M059J (cell line): ENCODE measurements around a stretch of chr13.

- RAMPAGE, long total RNA = no peak
Measured at GRCh38 chr13:29676962-29677231, 81.4 kb upstream of the SLC7A1 start.

DNA sequence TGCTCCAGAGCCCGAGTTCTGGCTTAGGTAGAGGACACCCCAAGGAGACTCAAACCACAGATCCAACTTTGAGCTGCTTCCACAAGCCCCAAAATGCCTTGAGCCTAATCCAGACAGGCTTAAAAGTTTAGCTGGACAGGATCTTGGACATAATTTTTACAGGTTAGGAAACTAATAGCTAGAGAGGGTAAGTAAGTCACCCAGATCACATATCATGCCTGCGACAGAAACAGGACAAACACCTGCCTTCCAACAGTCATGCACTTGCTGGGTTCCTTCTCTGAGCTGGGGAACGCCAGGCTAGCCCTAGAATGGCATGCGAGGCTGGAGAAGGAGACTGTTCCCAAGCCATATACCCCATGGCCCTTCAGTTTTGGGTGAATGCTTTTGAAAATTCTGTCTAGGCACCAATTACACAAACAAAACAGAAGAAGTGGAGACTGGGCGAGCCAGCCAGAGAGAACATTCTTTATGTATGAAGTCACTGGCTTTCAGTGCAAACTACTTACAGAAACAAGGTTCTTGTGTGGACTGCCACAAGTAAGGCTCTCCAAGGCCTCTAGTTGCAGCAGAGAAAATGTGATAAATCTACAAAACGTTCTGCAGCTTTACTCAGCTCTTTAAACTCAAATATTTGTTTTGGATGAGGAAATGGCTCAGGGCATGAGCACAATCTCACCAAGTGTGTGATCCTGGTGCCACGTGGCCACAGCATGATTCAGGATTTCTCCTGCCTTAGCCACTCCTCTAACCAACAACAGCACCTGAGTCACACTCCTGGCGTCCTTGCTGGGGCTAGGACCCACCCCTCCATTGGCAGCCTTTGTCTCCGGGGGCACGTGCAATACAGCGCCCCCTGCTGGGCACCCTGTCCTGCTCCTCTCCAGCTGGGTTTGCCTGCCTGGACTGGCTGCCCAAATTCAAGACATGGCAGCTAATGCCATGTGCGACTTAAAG is 73.4 kb upstream of the UBL3 start:
- RAMPAGE, long total RNA = no peak

DNA sequence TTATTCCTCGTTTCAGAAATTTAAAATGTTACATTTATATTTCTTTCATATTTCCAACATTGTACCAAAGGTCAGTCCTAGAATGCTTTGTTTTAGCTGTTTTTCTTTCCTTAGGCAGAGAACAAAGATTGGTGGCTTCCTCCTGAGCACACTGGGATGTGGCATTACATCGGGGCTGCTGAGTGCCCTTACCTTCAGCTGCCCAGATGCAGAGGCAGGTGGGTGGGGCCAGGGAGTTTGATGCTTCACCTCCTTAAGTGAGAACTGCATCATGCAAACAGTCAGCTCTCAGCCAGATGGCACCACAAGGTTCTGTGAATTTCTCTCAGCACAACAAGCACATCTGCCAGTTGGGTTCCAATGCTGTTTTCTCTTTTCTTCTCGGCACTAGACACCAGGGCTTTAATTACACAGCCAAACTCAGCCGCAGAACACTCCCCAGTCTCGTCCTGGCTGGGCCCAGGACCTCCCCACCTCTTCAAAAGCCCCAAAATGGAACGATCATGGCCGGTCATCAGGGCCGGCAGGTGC is 87.4 kb upstream of the UBL3 start:
- RAMPAGE, long total RNA = no peak

DNA sequence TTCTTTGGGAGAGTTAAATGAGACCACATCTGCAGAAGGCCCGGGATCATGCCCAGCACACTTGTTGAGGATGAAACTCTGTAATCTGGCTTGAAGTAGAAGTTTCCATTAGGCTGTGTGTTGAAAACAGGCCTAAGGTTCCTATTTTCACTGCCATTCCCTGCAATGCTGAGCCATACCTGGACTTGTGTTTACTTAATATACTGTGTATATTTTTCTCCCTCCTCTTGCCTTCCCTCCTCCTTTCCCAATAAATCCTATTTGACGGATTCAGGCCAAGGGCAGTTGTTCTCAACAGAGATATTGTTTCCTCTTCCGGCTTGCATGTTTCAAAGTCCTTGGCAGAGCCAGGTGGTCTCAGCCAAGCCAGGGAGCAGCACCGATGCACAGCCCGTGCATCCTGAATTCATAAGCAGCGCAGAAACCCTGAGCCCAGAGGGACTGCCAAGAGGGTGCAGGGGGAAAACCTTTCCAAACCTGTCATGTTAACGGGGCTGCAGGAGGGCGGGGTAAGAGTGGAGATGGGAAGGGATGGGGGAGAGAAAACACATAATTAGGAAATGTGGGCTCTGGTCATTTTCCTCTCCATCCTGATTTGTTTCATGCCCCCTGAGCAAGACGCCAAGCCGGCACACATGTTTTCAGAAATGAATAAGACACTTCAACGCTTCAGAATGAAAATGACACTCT is 149.1 kb upstream of the UBL3 start:
- RAMPAGE, long total RNA = no peak

DNA sequence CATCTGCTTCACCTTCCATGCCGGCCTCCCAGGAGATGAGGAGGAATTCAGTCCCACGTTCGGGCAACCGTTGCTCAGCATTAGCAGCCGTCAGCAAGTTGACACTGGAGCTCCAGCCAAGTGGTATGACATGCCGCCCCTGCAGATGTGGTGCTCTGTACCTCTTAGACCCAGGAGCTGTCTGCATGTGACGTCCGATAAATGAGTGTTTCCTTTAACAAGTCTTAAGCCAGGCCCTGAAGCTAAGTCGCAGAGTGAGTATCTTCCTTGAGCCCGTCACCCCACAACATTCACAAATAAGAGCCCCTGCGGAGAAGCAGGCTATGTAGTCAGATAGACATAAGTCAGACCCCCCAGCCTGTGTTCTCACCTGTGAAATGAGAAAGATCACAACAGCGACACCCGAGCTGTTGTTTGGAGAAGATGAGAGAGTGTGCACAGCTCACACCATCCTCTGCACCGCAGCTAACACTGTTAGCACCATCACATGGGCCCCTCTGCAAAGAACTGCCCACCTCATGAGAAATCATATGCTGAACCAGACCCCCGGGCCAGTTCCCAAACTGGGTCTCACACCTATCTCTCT is 150.2 kb downstream of the KATNAL1 start:
- RAMPAGE, long total RNA = no peak

DNA sequence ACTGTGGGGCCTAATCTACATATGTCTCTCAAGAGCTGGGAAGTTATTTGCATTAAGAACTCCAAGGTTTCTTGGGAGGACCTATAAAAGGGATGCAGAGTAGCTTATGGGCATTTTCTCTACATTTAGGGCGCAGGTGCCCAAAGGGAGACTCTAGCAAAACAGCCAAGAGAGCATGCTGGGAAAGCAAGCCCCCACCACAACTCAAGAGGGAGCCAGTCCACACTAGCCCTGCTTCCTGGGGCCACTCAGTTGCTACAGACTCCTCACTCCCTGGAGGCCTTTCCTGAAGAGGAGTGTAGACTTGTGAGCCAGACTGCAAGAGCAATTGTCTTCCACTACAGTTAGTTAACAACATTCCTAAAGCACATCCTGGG is 125.2 kb downstream of the KATNAL1 start:
- RAMPAGE, long total RNA = no peak

- RAMPAGE, long total RNA = no peak
Measured at GRCh38 chr13:30373658-30374193, 48.6 kb upstream of the UBE2L5 start.

- RAMPAGE, long total RNA = no peak
Measured at GRCh38 chr13:30395447-30395956, 26.8 kb upstream of the UBE2L5 start.

- RAMPAGE, long total RNA = no peak
Measured at GRCh38 chr13:30443662-30444273, 21.5 kb downstream of the UBE2L5 start.

- RAMPAGE, long total RNA = no peak
Measured at GRCh38 chr13:30542057-30542566, 75.6 kb upstream of the USPL1 start.

DNA sequence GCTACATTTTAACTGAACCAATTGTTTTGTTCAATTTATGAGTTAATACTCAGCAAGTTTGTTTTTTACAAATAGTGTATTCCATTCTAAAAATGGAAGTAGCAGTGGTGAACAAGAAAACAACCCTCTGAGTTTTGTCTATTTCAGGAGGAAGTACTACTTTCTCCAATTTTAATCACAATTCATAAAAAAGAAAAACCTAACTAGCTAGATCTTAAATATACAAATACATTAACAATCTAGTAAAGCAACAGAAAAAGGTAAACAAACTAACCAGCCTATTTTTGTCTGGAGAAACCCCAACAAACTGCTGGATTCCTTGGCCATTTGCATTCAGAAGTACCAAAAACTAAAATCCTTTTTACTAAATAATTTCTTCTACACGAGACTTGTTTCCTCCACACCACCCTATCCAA is 1.3 kb upstream of the USPL1 start:
- RAMPAGE, long total RNA = no peak

DNA sequence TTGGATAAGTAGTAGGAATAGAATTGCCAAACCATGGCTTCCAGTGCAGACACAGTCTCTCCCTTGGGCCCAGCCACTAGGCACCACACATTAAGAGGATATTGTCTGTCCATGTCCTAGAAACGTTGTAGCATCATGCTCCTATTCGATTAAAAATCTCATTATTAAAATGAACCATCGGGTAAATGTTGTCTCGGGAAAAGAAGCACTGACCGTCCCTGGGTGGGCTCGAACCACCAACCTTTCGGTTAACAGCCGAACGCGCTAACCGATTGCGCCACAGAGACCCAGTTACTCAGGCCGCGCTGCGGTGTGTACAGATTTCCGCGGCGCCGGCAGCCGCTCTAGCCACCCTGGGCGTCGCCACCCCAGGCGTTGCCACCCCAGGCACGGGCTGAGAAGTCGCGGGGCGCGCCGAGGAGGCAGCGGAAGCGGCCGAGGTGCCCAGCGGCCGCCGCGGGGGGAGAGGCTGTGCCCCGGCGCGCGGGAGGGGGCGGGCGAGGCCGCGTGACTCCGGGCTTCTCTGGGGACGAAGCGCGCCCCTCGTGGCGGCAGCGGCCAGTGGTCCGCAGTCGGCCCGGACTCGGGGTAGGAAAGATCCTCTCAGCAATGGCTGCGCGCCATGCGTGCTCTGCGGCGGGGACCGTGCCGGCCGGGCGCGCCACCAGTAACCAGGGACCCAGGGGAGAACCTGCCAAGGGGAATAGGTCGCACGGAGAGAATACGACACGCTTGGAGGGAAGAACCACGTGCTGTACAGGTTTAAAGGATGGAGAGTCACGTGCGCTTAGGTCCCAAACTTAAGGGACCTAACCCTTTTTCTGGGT is 56.2 kb downstream of the USPL1 start:
- RAMPAGE, long total RNA = no peak

DNA sequence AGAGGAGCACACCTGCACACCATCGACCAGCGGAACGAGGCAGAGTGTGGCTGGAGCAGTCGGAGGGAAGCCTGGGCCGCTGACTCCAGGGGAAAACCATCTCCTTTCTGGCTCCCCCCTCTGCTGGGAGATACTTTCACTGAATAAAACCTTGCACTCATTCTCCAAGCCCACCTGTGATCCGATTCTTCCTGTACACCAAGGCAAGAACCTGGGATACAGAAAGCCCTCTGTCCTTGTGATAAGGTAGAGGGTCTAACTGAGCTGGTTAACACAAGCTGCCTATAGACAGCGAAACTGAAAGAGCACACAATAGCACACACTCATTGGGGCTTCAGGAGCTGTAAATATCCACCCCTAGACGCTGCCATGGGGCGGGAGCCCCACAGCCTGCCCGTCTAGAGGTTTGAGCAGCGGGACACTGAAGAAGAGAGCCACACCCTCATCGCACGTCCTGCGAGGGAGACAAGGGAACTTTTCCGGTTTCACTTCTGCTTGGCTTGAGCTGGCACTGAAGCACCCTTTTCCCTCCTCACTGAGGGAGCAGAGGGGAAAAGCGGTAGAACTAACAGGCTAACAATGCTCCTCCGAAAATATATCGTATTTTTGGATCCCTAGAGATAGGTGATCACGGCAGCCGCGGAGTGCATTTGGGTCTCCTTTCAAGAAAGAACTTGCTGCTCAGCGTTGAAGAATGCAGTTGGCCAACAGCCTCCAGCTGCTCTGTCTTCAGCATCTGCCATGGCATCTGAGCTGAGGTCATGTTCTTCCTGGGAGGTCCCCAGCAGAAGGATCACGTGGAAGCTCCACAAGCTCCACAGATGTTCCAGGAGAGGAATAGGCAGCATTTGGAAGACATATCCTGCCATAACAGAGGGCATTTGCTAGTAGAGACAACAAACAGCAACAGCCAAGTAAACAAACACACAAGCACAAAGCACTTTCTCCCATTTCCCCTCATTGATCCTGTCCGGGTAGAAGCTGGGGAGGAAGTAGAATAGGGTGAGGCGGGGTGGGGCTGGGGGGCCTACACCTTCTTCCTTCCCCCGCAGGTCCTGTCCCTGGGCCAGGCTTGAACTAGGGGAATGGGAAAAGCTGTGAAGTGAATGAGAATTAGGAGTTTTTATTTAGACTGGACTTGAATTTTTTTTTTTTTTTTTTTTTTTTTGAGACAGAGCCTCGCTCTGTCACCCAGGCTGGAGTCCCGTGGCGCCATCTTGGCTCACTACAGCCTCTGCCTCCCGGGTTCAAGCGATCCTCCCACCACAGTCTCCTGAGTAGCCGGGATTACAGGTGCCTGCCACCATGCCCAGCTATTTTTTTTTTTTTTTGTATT is 44.9 kb upstream of the ALOX5AP start:
- RAMPAGE, long total RNA = no peak

DNA sequence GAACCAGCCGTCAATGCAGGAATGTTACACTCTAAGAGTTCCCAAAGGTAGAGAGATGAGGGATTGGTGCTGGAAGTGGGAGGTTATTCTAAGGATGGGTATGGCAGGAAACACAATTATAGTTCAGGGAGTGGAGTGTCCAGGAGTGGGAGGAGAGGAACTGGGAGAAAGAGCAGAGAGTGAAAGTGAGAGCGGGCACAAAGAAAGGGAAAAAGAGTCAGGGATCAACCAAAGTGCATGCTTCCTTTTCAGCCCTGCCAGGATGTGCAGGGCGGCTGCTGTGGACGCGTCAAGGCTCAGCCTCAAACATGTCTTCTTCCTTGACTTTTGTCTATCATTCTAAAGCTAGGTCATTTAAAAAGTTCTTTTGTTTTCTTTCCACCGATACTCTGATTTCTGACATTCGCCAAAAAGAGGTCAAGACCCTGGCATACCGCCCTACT is 37.8 kb upstream of the ALOX5AP start:
- RAMPAGE, long total RNA = no peak

- RAMPAGE, long total RNA = no peak
Measured at GRCh38 chr13:30874530-30874981, 31.5 kb upstream of the MEDAG start.

DNA sequence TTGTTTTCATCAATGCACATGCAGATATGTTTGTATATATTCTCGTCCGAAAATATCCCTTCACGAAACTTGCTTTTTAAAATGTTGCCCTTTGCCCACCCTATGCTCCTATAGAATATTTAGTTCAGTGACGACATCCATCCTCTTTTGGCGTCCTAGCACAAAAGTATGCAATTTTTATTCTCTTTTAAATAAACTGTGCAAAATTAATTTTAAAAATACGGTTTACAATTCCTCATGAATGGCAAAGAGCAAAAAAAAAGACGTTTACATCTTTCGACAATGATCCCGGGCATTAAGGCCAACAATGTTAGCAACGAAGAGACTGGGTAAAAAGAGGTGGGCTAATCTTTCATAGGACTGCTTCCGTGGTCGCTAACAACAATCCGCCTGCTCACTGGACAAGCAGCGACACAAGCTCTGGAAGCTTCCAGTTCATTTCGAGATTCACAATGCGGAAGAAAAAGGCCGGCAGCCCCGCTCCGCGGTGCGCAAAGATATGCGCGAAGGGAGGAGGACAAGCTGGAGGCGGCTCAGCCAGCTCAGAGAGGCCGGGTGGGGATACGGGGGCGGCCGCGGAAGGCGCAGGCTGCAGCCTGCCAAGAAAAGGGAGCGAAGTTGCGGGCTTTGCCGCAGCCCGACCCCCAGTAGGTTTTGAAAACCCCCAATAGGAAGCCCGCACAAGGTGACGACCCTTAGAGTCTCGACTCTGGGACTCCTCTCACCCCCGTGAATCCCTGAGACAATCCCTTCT is 995 bp downstream of the HSPH1 start:
- RAMPAGE, long total RNA = no peak

DNA sequence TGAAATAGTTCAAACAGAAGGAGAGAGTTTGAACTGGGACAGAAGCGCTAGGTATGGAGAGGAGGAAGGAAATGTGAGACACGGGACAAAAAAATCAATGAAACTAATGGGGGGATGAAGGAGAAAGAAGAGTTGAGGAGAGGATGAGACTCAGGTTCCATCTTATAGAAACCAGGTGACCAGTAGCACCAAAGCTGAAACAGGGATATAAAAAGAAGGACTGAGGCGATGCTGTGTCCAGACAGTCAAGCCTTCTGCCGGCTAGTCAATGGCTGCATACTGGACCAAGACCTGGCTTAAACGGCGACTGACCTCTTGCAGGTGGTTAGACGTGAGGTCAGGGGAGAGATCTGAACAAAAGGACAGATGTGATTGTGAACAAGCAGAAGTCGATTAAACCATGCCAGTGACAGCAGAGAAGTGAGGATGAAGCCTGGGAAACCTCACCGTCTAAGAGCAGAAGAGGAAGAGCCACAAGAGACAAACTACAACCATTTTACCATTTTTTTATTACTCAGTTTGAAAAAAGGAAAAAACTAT is 24.4 kb downstream of the ZAR1L start:
- RAMPAGE, long total RNA = no peak

DNA sequence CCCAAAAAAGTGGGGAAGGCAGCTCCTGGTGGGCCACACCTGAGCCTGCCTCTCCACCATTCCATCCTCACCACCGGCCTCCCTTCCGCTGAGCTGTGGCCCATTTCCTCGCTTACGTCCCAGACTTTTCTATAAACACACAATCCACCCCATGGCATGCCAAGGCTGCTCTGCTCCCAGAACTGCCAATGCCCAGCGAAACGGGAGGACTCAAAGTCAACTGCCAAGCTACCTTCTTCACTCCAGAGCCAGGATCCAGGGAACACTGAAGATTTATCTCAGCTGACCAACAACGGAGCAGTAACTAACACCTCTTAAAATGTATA is 2.8 kb downstream of the N4BP2L1 start:
- RAMPAGE, long total RNA = no peak

DNA sequence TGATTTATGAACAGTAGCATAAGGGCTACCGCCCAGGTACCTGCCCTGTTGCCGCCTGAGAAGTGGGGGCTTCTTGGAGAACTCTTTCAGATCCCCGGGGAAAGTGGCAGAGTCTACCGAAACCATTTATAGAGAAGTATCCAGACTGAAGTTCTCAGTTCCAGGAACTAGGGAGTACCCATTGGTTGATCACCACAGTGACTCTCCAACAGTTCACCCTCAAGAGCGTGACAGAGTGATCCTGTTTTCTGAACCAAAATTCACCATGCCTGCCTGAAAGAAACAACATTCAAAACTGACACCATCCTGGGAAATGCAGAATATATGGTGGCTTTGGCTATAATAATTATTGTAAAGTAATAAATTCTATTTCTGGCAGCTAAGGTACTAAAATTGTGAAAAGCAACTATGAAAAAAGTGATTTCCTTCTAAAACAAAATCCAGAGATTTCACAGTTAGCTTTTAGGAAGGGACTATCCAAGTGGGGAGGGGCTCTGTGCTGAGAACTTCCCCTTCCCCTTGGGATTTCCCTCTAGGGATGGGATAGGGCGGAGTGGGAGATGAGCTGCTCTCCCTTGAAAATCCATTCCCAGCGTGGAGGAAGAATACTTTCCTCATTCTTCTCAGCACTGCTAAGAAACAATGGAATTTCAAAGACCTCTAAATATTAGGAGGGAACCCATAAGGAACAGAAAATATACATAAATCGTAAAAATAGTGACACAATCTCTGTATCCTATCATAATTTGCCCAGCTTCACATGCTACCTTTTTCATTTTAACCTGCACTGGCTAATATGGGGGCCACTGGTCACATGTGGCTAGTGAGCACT is 1.0 kb upstream of the N4BP2L1 start:
- RAMPAGE, long total RNA = no peak

DNA sequence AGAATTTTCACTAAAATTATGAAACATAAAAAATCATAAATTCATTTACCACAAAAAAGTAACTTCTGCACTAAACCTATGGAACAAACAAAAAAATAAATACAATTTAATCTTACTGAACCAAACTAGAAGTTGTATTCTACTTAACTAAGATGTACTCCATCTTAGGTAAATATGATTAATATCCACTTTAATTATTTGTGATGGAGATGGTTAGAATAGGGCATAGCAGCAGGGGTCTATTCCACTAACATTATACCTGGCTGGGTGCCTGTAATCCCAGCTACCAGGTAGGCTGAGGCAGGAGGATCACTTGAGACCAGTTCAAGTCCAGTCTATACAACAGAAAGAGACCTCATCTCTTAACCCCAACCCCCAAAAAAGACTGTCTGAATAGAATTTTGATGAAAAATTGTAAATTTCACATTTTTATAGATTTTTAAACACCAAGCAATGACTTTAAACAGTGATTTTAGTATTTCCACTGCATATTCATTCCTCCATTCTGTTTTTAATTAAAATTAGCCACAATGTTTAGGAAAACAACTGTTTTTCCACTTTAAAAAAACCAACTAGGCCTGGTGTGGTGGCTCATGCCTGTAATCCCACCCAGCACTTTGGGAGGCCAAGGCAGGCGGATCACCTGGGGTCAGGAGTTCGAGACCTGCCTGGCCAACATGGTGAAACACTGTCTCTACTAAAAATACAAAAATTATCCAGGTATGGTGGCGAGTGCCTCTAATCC is 24.1 kb downstream of the N4BP2L2 start:
- RAMPAGE, long total RNA = no peak